LHCN-M2 (cell line): ENCODE measurements around a stretch of chr19.

- RAMPAGE, long total RNA, result no peak
Observed at GRCh38 chr19:24078735-24079889, 7.9 kb upstream of the ZNF254 start.

DNA sequence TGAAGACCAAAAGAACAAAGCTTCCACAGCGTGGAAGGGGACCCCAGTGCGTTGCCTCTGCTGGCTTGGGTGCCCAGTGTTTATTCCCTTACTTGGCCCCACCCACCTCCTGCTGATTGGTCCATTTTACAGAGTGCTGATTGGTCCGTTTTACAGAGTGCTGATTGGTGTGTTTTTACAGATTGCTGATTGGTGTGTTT, 1204.5 kb downstream of the UQCRFS1 start:
- RAMPAGE, long total RNA, result no peak

DNA sequence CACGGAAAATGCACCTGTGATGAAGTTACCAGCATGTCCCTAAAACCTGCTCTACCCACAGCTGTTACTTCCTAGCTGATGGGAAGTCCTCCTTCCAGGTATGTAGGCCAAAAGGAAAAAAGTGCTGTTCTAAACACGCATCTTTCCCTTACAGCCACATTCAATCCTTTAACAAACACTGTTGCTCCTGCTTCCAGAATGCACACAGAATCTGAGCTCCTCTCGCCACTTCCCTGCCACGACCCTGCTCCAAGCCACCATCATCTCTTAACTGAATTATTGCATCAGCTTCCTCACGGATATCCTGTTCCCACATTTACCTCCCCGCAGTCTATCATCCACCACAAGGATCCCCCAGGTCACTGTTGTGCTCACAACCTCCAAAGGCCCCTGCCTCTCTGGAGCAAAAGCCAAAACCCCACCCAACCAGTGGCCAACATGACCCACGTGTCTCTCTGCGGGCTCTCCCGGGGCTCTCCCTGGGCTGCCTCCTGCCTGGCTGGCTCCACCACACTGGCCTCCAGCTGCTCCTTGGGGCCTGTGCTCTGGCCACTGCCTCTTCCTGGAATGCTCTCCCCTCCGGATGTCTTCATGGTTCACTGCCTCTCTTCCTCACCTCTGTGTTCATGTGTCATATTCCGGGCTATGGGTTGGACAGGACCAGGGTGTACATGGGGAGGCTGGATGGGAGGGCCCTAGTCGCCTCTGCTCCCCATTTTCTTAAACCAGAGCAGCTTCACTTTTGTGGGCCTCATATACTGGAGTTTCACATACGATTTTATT, 809.3 kb downstream of the UQCRFS1 start:
- RAMPAGE, long total RNA, result no peak

DNA sequence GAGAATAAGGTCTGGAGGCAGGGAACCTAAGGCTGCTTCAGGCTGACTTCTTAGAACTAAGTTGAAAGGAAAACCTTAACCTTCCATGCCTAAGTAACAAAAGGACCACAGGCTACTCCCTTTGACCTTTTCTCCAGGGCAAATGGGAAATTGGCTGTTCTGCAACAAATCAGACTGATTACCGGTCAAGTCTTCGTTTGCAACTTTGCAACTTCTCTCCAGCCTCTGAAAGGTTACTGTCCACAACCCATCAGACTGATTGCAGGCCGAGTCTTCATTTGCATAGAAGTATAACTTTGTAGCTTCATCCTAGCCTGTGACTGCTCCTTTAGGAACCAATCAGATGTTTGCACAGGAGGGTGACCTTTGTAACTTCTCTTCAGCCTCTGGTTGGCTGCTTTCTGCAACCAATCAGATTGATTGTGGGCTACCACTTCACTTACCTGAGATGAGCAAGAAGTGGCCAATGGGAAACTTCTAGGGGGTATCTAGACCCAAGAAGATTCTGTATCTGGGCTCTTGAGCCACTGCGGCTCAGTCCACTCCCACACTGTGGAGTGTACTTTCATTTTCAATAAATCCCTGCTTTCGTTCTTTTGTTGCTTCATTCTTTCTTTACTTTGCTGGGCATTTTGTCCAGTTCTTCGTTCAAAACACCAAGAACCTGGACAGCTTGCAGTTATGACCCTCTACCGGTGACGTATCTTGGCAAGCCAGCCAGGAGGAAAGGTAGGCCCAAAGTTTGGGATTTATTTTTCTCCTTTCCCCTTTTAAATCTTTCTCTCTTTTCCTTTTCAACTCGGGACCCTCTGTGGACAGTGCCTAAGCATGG, 768.0 kb downstream of the UQCRFS1 start:
- RAMPAGE, long total RNA, result no peak

- RAMPAGE, long total RNA, result no peak
Observed at GRCh38 chr19:28481821-28482551, 731.0 kb downstream of the UQCRFS1 start.

DNA sequence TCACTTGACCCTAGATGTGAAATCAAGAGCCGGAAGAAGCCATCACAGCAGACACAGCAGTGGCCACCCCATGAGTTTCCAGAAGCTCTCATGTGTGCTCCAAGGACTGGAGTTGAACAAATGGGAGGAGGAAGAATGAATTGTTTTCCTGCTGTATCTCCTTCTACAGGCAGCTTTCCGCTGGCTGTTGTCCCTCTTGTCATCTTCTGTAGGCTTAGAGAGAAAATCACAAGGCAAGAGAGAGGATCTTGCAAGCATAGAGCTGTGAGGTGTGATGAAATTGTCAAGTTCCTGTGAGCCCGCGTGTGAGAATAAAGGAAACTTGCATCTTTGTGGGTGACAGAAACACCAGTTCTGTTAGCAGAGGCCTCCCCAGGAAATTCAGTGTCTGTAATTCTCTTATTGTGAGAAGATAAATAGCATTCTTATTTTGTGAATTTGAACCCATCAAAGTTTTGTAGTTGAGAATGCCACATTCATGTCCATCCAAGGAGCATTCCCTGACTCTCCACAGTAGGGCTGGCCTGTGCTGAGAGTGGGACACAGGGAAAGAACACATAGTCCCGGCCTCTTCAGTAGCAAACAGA, 711.7 kb downstream of the UQCRFS1 start:
- RAMPAGE, long total RNA, result no peak

DNA sequence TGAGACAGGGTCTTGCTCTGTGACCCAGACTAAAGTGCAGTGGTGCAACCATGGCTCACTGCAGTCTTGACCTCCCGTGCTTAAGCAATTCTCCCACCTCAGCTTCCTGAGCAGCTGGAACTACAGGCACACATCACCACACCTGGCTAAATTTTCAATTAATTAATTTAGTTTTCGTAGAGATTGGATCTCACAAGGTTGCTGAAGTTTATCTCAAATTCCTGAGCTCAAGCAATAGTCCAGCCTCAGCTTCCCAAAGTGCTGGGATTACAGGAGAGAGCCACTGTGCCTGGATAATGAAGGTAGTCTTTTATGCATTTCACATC, 641.1 kb downstream of the UQCRFS1 start:
- RAMPAGE, long total RNA, result no peak

GRCh38 chr19:28883339-28883874, 329.5 kb downstream of the UQCRFS1 start:
- RAMPAGE, long total RNA, result no peak

DNA sequence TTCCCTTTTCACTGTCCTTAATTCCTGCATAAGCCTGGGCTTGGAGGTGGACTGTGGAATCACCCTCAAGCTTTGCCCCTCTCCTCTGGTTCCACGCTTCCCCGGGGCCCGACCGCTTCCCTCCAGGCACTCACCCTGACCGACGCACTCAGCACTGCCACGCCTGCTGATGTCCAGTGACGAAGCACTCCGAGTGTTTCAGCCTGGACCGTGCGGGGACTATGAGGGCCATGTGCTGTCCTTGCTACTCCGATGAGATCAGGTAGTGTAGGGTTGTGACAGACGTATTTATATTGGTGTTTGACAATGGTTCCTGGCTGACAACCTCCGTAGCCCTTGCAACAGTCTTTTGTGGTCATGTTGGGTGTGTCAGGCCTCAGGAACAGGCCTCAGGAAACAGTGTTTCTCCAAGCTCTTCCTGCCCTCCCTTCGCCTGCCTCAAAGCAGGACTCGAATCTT, 223.8 kb downstream of the UQCRFS1 start:
- RAMPAGE, long total RNA, result no peak

DNA sequence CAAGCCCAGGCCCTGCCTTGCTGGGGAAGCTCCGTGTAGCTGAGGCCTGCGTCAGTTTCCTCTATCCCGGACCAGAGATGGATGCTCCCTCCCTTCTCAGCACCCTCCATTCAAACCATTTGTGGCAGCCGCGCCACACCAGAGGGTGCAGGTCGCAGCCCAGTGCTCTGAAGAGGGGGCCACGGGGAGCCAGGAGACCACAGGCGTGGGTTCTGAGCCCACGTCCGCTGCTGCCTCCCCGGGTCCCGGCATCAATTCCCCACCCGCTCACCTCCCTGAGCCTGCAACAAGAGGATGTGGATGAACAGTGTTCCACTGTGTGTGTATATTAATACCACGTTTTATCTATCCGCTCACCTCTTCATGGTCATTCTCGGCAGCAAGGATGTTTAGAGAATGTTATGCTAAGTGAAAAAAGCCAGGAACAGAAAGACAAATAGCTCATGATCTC, 120.1 kb upstream of the VSTM2B start:
- RAMPAGE, long total RNA, result no peak

DNA sequence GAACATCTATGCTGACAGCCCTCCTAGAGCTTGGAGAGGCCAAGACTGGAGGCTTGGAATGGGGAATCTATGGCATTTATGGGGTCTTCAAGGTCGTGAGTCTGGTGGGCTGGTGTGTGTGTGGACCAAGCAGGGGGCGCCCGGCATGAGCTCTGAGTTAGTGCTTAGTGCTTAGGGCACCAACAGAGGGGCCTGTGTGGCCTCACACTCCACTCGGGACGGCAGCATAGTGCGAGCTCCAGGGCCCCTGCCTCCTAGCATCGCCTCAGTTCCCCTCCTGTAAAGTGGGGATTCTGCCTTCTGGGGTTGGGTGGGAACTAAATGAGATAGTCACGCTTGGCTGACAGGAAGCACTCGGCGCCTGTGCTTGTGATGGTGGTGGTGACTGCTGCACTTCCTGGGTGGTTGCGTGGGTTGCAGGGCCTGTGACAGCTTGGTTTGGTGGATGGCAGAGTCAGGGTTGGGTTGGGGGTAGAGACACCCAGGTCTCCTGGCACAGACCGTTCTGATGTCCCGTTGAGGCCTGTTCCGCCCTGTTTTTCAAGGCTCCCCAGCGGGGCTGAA, 7.6 kb downstream of the PLEKHF1 start:
- RAMPAGE, long total RNA, result no peak

DNA sequence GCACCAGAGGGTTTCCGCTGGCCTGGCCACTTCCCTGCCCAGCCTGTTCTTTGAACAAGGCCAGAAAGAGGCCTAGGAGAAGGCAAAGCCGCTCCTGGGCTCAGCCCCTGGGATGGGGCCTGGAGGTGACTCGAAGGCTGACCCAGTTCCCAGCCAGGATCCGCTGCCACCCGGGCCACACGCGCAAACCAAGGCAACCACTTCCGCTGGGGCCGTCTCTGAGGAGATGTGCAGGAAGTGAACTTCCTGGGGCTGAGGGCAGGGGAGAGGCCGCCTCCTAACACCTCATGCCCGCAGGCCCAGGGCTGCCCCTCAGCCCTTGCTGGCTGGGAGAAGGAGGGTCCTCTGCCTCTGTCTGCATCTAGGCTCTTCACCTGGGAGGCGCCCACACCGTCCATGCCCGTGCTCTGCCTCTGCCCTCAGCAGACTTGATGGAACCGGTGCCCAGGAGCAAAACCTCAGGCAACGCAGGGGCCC, 15.3 kb downstream of the PLEKHF1 start:
- RAMPAGE, long total RNA, result no peak

- RAMPAGE, long total RNA, result no peak
Observed at GRCh38 chr19:29873492-29873799, 61.7 kb downstream of the CCNE1 start.

DNA sequence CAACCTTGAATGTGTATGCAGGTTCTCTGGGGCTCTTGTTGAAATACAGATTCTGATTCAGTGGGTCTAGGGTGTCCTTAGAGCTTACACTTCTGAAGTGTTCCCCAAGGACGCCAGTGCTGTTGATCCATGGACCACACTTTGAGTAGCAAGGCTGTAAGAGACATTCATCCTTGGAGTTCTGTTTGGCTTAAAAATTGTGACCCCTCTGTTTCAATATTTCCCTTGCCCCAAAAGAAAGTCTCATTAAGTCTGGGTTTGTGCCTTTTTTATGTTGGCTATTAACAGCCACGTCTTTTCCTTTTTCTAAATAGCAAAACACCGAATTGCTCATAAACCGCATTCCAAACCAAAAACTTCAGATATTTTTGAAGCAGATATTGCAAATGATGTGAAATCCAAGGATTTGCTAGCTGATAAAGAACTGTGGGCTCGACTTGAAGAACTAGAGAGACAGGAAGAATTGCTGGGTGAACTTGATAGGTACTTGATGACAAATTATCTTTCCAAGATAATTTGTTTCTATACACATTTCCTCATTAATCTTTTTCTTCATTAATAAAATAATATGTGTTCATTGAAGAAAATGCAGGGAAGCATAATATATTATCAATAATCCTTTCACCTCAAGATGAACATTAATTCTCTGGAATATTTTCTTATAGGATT, 65.3 kb downstream of the URI1 start:
- RAMPAGE, long total RNA, result no peak

DNA sequence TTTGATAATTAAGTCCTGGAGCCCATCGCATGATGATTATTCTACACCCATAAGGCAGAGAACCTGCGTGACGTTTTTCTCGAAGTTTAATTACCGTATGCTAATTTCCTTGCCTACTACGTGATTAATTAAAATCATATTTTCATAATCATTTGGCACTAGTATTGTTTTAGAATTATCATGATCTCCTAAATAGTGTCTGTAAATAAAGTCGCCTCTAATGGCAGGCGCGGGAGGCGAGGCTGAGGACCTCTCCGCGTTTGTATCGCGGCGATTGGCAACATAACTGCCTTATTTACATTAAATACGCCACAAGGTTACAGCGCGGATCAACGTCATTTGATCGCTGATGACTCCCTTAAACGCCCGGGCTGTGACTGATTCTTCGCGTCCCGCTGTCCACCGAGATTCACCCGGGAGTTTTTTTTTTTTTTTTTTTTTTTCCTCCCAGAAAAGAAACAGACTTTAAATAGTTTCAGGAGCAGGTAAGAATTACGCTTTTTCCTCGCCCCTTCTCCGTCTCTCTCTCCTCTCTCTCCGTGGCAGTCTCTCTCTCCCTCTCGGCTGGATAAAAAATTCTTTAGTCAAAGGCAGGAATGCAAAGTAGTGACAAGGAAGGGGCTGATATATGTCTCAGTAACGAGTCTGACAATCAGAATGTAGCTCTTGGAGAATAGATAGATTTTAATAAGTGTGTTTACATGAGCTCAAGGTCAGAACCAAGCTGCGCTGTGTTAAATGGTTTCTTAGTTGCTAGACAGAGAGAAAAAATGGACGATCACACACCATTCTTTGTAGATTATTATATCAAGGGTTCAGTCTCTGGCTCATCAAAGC, 147.5 kb upstream of the ZNF536 start:
- RAMPAGE, long total RNA, result no peak

GRCh38 chr19:30226436-30226925, 145.7 kb upstream of the ZNF536 start:
- RAMPAGE, long total RNA, result no peak

DNA sequence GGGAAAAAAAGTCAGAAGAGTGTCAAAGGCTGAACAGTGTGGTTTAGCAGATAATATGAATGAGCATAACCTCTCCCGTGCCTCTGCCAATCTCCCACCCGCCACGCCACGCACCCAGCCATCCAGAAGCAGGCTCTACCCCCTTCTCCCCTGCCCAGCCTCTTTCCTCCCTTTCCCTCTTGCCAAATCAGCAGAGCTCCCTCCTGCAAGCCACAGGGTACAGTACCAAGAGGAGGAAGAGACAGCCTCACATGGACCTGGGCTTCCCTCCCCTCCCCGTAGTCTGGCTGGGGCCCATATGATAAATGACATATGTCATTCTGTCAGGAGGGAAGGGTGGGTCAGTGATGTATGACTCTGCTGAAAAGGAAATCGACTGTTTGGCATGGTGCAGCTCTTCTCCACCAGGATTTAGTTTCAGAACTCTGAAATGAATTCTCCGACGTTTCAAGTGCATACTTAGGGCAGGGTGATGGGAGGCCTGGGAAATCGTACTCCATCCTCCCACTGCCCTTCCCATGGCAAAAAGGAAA, 9.9 kb downstream of the TSHZ3 start:
- RAMPAGE, long total RNA, result no peak

DNA sequence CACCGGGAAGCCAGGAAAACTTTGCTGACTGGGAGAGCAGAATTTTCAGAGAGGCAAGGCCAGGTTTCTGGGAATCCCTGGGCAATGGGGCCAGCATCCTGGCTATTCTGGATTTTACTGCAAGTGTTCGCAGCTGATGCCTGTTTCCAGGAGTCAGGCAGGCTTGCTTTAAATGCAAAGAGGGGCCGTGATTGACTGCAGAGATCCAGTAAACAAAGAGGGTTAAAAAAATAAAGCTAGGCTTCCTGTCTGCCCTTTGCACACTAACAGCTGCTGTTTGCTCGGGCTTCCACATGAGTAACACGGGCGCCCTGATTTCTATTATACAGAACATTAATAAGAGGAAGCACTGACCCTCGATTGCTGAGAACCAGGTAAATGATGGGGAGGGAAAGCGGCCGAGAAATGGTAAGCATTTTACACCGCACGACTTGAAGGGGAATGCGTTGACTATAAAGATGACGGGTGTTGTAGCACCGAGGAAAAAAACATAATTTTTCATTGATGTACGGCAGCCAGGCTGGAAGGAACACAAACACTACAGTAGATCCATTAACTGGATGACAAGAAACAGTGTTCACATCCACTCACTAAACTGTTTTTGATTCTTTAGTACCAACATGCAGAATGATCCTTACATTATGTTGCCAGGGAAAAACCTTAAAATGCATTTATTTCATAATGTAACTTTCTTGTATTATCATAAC, 254.1 kb upstream of the ZNF507 start:
- RAMPAGE, long total RNA, result no peak

DNA sequence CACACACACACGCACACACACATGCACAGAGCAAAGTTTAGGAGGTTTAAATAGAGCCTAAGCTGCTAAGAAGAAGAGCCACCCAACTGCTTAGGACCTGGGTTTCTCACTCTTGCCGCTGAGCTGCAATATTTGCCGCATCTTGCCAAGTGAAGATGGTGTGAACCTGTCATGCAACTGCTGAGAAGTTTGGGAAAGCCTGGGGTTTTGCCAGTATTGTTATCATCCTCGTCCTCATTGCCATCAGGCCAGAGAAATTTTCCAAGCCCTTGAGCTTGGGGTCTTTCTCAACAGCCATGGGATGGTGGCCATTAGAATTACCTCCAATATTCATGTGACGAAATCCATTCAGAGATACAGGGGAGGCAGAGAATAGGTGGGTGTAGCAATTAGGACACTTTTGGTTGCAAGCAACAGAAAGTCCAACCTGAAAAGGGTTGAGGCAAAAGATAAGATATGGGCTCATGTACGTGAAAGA, 75.3 kb upstream of the ZNF507 start:
- RAMPAGE, long total RNA, result no peak

- RAMPAGE, long total RNA, result no peak
Observed at GRCh38 chr19:32340258-32340784, 5.1 kb upstream of the ZNF507 start.